OCI-LY7 (cell line): ENCODE measurements around a stretch of chr2.

GRCh38 chr2:99930302-99930746 lies 212.1 kb downstream of the AFF3 start:
- PRO-cap, result no peak
- RAMPAGE, long total RNA, result no peak

DNA sequence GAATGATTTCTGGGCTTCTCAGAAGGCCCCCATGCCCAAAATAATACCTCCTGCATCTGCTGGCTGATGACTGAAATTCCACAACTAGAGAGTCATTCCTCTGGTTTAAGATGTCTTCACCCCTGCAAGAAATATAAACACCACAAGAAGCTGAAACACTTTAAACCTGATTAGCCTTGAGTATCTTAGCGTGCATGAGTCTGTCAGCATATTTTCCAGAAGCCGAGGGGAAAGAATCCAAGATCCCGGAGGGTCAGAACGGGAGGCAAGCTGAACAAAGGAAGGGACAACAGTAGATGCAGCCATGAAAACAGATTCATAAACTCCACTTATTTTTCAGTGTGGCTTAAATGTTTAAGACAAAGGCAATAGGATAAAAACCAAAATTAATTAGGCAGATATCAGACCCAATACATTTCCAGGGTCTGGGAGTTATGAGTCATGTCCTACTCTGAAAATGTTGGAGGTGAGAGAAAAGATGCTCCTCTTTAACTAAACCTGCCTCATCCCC lies 130.9 kb downstream of the AFF3 start:
- PRO-cap, result no peak
- RAMPAGE, long total RNA, result no peak

GRCh38 chr2:100196972-100197504 lies 54.6 kb upstream of the AFF3 start:
- PRO-cap, result no peak
- RAMPAGE, long total RNA, result no peak

GRCh38 chr2:100261979-100262444 lies 60.3 kb downstream of the LONRF2 start:
- PRO-cap, result no peak
- RAMPAGE, long total RNA, result no peak

DNA sequence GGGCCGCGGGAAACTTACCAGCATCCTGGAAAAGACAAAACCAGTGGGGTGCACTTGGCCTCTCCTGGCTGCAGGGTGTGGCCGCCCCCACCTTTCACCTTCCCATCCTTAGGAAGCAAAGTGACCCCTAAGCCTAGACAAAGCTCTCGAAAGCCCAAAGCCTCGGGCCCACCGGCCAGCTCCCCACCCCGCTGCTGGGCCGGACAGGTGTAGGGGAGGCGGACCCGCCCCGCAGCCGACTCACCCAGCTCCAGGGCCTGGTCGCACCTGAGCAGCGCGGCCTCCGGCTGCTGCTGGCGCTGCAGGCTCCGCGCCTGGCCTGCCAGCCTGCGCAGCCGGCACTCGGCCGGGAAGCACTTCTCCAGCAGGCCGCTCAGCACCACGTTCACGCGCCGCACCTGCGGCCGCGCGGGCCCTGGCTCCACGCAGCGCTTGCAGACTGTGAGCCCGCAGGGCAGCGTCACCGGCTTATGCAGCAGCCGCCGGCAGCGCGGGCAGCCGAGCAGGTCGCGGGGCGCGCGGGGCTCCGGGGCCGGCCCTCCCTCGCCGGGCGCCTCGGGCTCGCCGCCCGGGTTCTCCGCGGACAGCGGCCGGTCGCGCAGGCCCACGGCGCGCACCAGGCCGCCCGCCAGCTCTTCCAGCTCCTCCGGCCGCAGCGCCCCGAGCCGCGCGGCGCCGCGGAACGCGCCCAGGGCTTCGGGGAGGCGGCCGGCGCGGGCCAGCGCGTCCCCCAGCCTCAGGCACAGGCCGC lies 955 bp downstream of the LONRF2 start:
- PRO-cap, result no peak
- RAMPAGE, long total RNA, result no peak

GRCh38 chr2:100644152-100644672 lies 81.4 kb downstream of the PDCL3 start:
- PRO-cap, result no peak
- RAMPAGE, long total RNA, result no peak

- PRO-cap, result no peak
- RAMPAGE, long total RNA, result no peak
Measured at GRCh38 chr2:100653547-100654323, 90.9 kb downstream of the PDCL3 start.

- PRO-cap, result no peak
- RAMPAGE, long total RNA, result no peak
Measured at GRCh38 chr2:100853264-100854091, 33.5 kb downstream of the NPAS2 start.

DNA sequence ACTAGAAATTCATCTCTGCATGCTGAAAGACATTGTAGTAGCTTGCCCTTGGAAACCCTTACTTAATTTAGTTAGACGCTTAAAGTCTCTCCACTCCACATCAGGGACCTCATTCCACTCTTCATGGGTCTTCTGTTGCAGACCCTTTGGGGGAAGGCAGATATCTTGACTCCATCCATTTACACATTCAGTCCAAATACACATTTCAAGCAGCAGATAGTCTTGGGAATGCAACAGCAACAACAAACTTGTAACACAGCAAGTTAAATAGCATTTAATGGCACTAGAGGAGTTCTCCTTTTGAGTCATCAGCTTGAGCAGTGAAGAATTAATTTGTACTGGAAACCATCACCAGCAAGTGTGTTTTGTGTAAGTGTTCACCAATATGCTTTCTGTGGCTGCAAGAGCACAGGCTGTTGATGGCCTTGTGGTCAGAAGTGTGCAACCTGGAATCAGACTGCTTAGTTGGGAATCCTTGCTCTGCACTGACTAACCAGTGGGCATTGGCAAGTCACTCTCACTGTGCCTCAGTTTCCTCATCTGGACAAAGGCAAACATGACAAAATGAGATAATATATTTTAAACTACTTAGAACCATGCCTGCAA lies 51.9 kb downstream of the NPAS2 start:
- PRO-cap, result no peak
- RAMPAGE, long total RNA, result no peak

DNA sequence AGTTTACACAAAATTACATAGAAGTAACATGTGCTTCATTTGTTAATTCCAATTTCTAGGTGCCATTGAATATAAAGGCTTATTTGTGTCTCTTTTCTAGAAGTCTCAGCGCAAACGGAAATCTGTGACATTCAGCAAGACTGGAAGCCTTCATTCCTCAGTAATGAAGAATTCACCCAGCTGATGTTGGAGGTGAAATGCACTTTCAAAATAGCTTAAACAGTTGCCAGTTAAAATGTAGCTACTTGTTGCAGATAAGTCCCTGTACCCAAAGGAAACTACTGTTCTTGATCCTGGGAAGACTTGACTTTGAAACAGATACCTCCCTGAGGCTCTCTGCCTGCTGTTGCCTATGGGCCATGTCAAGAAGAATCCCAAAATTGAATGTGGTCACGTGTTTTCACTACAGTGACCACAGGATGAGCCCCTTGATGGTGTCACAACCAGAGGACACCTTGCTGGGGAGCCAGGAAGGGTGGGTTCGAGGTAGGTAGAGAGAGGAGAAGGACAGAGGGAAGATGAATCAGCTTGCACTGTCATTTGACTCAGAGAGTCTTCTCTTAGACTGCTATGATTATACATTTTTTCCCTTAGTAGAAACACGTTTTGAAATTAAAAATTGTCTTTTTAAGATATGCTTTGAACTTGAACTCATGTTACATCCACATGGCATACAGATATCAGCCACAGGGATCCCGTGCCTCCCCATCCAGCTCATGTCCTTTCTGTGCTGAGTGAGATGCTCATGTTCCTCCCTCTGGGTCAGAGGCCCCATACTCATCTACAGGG lies 69.1 kb upstream of the RPL31 start:
- PRO-cap, result no peak
- RAMPAGE, long total RNA, result no peak

DNA sequence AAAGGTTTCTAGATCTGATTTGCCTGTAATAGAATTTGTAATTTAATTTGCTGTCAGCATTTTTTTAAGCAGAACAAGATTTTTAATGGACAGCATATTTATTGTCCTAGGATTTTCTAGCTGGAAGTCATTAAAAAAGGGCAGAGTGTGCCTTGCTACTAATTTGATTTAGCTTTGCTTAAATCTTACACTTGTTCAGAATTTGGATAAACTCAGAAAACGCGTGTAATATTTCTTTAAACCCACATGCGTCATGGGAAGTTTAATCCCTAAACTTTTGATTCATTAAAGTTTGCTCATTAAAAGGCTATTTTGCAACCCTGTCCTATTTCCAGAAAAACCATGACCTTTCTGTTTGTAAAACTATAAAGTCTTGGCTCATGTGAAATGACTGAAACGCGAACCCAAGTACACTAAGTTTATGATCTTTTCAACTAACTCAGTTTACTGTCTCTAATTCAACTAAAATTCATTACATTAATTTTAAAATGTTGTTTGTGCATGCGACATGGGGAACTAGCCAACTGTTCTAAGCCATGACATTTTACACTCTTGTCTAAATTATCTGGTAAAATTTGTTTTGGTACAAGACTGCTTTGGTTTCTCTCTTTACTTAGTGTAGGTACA lies 3.9 kb upstream of the RPL31 start:
- PRO-cap, result no peak
- RAMPAGE, long total RNA, result no peak

GRCh38 chr2:101029340-101030172 lies 27.5 kb downstream of the RPL31 start:
- PRO-cap, result no peak
- RAMPAGE, long total RNA, result no peak

DNA sequence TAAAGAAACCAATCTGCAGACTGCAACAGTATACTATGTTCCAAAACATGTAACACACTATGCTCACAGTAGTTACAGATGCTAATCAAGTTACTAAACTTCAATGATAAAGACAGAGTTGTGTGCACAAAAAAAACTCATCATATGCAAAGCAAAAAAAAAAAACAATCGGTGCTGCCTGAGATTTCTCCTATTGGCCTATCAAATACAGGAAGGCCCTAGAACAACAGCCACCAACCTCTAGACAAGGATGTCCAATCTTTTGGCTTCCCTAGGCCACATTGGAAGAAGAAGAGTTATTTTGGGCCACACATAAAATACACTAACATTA lies 64.8 kb downstream of the TBC1D8 start:
- PRO-cap, result no peak
- RAMPAGE, long total RNA, result no peak

- PRO-cap, result no peak
- RAMPAGE, long total RNA, result no peak
Measured at GRCh38 chr2:101120154-101121171, 30.7 kb downstream of the TBC1D8 start.

GRCh38 chr2:101135922-101136403 lies 15.2 kb downstream of the TBC1D8 start:
- PRO-cap, result no peak
- RAMPAGE, long total RNA, result no peak

- PRO-cap, result no peak
- RAMPAGE, long total RNA, result no peak
Measured at GRCh38 chr2:101149239-101150452, 1.5 kb downstream of the TBC1D8 start.

GRCh38 chr2:101173818-101174397 lies 22.7 kb upstream of the TBC1D8 start:
- PRO-cap, result no peak
- RAMPAGE, long total RNA, result no peak

DNA sequence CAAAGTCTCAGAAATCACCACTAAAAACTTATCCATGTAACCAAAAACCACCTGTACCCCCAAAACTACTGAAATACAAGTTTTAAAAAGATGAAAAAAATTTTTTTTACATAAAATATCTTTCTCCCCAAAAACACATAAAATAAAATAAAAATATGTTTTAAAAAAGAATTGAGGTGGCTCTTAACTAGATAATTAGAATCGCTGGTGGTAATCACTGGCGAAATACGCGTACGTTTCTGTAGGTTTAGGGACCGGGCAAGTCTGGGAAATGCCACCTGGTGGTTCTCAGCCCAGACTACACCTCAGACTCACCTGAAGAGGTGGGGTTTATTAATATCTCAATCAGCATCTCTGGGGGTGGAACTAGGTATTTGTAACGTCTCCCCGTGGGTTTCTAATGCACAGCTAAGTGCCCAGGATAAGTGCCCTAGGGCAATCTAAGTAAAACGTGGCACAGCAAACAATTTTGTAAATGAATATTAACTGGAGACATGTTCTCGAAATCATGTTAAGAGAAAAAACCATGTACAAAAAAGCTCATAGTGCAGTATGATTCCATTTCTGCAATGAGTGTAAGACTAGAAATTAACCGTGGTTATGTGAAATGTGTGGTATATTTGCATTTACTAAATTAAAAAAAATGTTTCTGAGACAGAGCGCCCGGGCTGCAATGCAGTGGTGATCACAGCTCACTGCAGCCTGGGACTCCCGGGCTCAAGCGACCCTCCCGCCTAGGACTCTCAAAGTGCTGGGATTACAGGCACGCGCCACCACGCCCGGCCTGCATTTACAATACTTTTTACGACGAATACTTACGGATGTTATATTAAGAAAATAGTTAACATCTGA lies 794 bp upstream of the CNOT11 start:
- PRO-cap, result unidirectional peak, plus-strand start at position 695 of the sequence
- RAMPAGE, long total RNA, result no peak

GRCh38 chr2:101307809-101308067 lies 763 bp downstream of the RNF149 start:
- PRO-cap, result no peak
- RAMPAGE, long total RNA, result no peak

DNA sequence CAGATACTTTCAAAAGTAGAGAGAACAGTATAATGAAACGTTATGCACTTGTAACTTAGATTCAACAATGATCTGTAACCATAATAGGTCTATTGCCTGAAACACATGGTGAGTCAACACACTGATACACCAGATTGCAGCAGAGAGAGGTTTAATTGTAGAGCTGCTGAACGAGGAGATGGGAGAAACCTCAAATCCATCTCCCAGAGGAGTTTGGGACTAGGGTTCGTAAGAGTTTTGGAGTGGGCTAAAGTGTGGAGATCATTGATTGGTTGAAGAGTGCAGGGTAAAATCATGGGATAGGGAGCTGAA lies 2.5 kb upstream of the RNF149 start:
- PRO-cap, result no peak
- RAMPAGE, long total RNA, result no peak